Peripheral blood mononuclear cell (primary cell): ENCODE measurements around a stretch of chr22.

DNA sequence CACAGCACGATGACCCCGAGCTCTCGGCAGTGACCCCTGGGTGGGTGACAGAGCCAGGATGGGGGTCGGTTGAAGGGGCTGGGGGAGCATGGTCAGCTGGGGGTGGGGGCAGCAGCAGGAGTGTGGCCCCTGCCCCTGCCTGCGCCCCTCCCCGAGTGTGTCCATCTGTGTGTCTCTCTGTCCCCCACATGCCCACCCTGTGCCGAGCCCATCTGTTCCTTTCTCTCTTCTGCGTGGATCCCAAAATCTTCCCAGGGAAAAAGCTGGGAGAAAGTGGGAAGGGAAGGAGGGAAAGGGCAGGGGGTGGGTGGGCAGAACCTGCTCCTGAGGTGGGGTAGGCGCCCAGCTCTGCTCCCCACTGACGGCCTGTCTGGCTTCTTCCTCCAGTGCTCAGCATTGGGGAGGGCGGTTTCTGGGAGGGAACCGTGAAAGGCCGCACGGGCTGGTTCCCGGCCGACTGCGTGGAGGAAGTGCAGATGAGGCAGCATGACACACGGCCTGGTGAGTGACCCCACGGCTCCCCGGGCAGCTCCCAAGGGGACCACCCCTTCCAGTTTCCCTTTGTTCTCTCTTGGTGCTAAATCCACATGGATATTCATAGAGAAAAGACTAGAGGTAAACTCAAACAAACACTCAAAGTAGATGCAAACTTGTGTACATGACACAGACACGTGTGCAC lies 39.6 kb upstream of the ACR start:
- PRO-cap, 8 experiments, result no peak in any of the 8 experiments

GRCh38 chr22:50704519-50705256 lies 33.3 kb upstream of the ACR start:
- PRO-cap, 8 experiments, result no peak in any of the 8 experiments